Peripheral blood mononuclear cell (primary cell): Measurements from ENCODE around the gene TMEM267.

DNA sequence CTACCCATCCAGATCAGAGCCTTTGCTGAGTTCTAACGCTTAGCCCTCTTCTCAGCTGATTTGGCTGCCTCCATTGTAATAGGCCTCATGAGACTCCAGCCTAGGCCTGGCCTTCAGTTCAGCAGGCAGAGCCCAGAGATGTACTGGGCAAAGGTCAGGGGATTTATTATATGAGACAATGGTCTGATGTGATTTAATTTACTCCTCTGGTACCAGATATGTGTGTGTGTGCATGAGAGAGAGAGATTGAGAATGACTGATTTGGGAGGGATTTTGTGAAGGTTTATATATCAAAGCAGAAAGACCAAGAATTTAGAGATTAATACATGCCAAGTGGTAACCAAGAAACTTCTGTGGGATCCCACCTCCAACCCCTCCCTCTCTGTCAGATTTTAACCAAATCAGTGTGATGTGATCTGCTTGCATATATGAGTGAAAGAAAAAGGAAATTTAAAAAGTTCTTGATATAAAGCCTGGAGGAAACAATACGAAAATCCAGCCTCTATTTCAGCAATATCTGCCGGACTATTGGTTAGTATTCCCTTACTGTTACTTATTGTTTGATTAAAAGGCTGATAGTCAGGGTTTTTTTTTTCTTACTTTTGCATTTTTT lies 124.9 kb downstream of the GHR start:
- PRO-cap, 8 experiments: no peak in any of the 8 experiments

GRCh38 chr5:42551785-42552361 lies 128.6 kb downstream of the GHR start:
- PRO-cap, 8 experiments: no peak in any of the 8 experiments

- PRO-cap, 8 experiments: no peak in any of the 8 experiments
Measured at GRCh38 chr5:42554908-42555401, 131.7 kb downstream of the GHR start.

GRCh38 chr5:42566873-42567261 lies 143.6 kb downstream of the GHR start:
- PRO-cap, 8 experiments: no peak in any of the 8 experiments

GRCh38 chr5:42598196-42598799 lies 158.3 kb upstream of the CCDC152 start:
- PRO-cap, 8 experiments: no peak in any of the 8 experiments

GRCh38 chr5:42800735-42801332 lies 10.9 kb downstream of the SELENOP start:
- PRO-cap, 8 experiments: no peak in any of the 8 experiments

DNA sequence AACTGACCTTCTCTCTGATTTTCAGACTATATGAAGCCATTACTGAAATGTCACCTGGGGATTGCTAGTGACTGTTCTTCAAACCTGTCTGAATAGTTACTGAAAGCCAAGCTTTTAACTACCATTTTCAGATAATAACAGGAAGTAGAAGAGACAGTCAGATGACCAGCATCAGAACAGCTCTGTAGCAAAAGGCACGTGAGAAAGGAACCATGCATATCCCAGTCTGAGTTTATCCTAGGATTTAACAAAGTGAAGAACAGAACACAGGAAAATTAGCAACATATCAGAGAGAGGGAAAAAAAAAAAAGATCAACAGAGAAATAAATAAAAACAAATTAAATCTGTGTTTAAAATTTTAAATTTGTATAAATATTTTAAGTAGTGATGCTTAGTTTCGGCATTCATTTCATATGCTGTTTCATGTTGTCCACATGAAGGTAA lies 75.0 kb upstream of the SELENOP start:
- PRO-cap, 8 experiments: no peak in any of the 8 experiments

DNA sequence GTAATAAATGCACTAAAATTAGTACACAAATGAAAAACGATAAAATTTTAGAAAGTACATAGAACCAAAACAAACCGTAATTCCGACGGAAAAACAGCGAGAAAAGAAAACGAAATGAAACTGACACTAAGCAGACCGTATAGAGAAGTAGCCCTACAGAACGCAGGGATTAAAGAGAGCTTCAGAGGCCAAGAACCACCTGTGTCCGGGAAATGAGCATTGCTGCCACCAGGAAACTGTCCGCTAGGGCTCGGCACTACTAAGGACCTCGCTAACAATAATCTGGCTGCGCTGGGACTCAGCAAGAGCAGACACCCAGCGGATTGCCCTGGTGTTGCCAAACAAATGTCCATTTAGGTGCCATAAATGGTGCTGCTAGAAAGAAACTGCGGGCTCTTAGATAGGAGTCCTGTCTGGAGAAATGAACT lies 90.9 kb downstream of the ANXA2R start:
- PRO-cap, 8 experiments: peak in 3 of 8 experiments; most common plus-strand start position 280 of the sequence (in 3); most common minus-strand start position 268 of the sequence (in 1)

DNA sequence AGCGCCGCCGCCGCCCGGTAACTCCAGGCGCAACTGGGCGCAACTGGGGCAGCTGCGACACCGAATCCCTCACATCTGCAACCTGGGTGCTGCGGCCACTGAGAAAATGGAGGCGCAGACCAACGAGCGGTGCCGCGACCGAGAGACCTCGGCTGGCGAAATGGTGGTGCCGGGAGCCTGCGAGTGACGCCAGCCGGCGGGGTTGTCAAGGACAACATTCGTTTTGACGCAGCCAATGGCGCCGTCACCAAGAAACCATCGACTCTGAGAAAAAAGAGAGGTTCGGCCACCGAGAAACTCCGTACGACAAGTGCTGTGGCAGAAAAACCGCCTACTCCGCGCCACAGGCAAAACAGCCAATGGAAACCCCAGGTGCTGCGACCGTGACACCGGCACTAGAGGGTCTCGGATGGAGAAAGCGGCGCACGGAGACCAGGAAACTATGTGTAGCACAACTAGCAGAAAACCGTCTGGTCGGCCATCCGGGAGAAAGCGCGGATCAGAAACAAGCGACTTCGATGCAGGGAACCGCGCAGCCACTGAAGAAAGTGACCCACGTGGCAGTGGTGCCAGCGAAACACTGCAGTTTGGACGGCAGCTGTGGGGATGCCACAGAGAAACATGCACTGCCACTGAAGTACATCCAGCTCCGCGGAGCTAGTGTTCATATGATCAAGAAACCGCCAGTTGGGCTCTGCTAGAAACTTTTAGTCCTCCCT lies 88.8 kb downstream of the ANXA2R start:
- PRO-cap, 8 experiments: peak in 8 of 8 experiments; most common plus-strand start position 117 of the sequence (in 7); most common minus-strand start position 161 of the sequence (in 8)

DNA sequence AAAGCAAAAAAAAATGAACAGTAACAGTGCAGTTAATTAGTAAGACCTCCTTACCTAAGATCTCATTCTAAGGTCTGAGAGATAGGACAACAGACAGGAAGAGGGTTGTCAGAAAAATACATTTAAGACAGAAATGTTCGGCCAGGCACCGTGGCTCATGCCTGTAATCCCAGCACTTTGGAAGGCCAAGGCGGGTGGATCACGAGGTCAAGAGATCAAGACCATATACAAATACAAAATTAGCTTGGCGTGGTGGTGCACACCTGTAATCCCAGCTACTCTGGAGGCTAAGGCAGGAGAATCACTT lies 77.8 kb downstream of the ANXA2R start:
- PRO-cap, 8 experiments: peak in 3 of 8 experiments; most common plus-strand start position 65 of the sequence (in 3)

- PRO-cap, 8 experiments: peak in 8 of 8 experiments; most common plus-strand start chr5:42991997 (in 8); most common minus-strand start chr5:42992023 (in 7)
Measured at GRCh38 chr5:42991791-42992480, 48.2 kb downstream of the ANXA2R start.

DNA sequence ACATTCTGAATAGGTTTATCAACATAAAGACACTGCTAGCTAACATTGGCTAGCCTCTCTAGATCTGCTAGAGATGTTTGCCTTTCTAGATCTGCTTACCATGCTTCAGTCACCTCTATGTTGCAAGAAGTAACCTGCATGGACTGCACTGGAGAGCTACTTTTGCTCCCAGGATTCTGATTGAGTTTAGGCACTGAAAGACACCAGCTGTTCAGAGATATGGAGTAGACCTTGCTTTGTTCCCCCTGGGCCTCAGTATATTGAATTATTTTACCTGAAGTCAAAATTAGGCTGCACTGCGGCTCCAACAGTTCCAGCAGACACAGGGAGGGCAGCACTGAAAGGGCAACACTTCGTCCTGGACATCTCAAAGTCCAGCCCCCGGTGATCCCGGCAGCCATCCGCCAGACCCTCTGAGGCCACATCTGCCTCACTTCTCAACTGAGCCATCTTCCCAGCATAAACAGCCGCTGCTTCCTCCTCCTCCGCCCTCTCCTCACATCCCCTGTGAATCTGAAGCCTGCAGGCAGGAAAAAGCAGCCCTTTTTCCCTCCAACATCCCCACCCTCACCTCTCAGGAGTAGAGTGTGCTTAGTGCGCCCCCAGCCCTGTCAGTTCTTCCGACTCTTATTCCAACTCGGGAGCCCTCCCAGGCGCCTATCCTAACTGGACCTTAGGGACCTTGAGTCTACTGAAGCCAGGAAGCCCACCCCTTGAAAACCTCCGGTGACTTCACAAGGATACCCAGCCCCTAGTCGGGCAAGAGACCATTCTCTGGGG lies 30.2 kb downstream of the ANXA2R start:
- PRO-cap, 8 experiments: no peak in any of the 8 experiments

GRCh38 chr5:43041384-43041642 lies 1.2 kb upstream of the ANXA2R start:
- PRO-cap, 8 experiments: peak in 3 of 8 experiments; most common plus-strand start chr5:43041443 (in 1); most common minus-strand start chr5:43041535 (in 1)

DNA sequence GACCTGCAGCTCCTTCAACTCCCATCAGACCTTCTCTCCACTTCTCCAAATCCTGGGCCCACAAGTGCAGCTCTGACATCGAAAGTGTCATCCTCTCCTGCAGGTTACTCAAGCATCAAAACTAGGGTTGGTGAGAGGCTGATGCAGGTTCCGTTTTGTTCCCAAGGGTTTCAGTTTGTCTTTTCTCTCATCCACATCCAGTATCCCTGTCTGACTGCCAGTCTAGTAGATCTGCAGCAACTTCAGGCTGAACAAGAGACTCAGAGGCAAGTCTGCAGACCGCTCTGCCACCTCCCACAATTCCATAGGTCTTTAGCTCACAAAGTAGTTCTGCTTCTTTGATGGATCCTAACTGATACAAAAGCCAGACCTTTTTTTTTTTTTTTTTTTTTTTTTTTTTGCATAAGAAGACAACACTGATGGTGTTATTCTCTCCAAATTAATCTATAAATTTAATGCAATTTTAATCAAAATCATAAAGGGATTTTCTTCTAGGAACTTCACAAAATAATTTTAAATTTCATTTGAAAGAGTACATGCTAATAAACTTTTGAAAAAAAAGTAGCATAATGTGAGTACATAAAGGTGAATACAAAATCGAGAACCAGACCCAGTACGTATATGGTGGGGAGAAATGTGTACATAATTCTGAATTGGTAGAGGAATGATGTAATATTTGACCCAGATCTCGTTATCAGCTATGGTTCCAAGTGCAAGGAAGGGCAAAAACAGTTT lies 7.4 kb downstream of the TMEM267 start:
- PRO-cap, 8 experiments: no peak in any of the 8 experiments

GRCh38 chr5:43483750-43484817 lies at the start of gene TMEM267:
Gene TMEM267, minus strand, starts transcription at chr5:43483865.
- PRO-cap, 8 experiments: peak in 8 of 8 experiments; most common plus-strand start chr5:43484439 (in 7); most common minus-strand start chr5:43483833 (in 8)

- PRO-cap, 8 experiments: peak in 1 of 8 experiments; most common plus-strand start chr5:43602083 (in 1); most common minus-strand start chr5:43602045 (in 1)
Measured at GRCh38 chr5:43601947-43602262, 1.1 kb upstream of the NNT start.

- PRO-cap, 8 experiments: no peak in any of the 8 experiments
Measured at GRCh38 chr5:43615687-43616300, 12.8 kb downstream of the NNT start.

DNA sequence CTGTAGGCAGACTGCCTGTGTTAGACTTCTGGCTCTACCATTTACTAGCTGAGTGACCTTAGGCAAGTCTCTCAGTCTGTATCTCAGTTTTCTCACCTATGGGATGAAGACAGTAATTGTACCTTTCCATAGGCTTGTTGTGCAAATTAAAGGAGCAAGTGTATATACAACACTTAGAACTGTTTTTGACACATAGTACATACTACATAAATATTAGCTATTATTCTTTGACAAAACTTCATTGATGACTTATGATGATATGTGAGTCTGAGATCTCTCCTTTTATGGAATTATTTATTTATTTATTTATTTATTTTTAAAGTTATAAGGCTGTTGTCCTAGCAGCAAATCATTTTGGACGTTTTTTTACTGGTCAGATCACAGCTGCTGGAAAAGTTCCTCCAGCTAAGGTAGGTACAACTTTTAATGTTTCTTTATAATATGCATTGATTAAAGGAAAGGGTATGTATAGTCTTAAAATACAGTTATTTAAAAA lies 15.8 kb downstream of the NNT start:
- PRO-cap, 8 experiments: no peak in any of the 8 experiments

GRCh38 chr5:43621363-43622229 lies 18.6 kb downstream of the NNT start:
- PRO-cap, 8 experiments: no peak in any of the 8 experiments

DNA sequence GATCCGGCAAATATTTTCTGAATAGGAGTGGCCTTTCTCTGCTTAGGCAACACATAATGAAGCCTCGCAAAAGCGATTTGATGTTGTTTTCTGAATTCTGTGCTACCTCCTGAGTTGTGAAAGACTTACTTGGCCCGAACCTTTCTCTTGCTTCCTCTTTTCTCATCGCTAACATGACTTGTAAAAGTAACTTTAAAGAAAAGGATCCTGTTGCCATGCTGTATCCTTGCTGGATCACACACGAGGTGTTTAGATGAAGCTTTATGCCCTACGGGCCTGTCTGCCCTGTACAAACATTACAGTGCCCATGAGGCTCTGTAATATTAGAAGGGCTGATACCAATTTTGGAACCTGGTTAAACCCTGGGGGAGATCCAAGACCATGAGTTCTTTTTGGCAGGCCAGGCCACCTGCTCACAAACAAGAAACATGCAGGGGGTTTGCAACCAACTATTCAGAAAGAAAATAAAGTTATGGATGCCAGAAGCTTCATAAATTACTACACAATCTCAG lies 149.9 kb upstream of the FGF10 start:
- PRO-cap, 8 experiments: no peak in any of the 8 experiments